BJ (cell line): ENCODE measurements around the gene AKTIP.

DNA sequence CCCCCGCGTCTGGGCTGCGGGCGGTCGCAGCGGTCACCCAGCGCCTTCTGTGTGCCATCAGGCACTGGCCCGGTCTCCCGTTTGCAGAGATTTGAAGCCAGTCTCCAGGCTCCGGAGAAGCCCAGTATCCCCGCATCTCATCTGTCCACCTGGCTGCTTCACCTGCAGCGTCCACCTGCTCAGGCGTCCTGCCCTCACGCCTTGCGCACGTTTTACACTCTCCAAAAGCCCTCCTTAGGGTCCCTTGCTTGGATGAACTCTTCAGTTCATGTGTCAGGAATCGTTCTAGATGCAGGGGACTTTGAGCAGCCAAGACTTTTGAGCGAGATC, 776 bp downstream of the HEATR3 start:
- CAGE, long polyA plus RNA: no peak
- RRBS: 17% methylated on average over 1 of the region's 18 CpGs

GRCh38 chr16:50201556-50201953, 48.4 kb downstream of the TENT4B start:
- CAGE, long polyA plus RNA: no peak
- RRBS: no CpG with 5 or more reads among the region's 4 CpGs

DNA sequence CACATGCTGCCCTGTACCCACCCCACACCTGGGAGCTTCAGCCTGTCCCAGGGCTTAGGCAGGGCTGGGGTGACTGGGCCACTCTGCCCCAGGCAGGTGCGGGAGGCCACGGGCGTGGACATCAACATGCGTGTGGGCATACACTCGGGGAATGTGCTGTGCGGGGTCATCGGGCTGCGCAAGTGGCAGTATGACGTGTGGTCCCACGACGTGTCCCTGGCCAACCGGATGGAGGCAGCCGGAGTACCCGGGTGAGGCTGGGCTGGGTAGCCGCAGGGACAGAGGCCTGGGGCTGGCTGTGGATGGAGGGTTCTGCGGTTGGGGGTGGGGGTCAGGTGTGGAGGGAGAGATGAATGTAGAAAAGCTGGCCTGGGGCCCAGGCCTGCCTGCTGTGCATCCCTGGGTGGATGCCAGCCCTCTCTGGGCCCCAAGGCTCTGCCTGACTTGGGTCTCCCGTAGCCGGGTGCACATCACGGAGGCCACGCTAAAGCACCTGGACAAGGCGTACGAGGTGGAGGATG, 34.3 kb downstream of the ADCY7 start:
- CAGE, long polyA plus RNA: no peak
- RRBS: no CpG with 5 or more reads among the region's 22 CpGs

GRCh38 chr16:50309138-50309635, 42.8 kb downstream of the ADCY7 start:
- CAGE, long polyA plus RNA: no peak
- RRBS: 74% methylated on average over 2 of the region's 14 CpGs

DNA sequence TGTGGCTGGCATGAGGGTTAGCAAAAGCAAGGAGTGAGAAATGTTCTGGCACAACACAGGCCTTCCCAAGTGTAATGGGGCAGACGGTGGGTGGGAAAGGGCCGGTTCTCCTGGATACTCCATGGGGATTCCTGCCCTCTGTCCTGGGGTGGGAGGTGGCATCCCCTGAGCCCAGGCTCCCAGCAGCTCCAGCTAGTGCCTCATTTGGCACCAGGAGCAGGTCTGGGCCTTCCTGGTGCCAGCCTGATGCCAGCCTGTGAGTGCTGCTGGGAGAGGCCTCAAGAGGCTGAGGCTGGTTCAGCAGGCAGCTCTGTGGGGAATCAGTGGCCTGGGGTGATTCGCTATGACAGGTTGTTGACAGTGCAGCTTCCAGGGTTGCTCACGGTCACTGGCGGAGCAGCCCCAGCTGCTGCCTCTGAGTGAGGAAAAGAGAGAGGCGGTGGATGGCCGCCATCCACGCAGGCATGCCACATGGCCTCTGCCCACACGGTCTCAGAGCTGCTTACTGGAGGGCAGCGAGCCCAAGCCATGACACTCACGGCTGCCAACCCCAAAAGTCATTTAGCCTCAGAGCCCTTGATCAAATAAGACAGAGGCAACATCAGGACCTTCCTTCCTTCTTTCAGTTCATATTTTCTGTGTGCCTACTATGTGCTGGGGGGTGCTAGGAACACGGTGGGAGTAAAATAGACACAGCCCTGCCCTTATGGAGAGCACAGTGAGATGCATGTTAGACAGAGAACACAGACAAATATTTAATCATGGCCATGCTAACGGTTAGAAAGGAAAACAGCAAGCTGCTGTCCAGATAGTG, 4.3 kb upstream of the BRD7 start:
- CAGE, long polyA plus RNA: no peak
- RRBS: no CpG with 5 or more reads among the region's 13 CpGs

DNA sequence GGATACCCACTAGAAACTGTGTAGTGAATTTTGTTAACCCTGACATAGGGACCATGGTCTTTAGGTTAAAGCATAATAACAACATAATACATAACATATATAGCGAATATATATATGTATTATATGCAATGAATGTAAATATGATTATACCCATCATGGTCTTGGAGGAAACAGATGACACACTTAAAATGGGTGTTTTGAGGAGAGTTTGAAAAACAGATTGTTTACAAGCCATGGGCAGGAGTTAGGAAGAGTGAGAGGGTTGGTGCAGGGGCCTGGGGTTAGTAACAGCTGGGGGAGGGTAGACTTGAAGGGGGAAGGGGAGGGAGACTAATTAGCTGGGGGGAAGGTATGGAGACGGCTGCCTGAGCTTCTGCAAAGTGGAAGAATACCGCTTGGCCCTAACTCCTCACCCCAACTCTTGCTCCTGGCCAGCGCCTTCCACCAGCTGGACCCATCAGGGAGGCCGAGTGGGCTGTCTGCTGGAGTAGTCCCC, 20.0 kb downstream of the NOD2 start:
- CAGE, long polyA plus RNA: no peak
- RRBS: no CpG with 5 or more reads among the region's 5 CpGs

- CAGE, long polyA plus RNA: no peak
- RRBS: no CpG with 5 or more reads among the region's 4 CpGs
Observed at GRCh38 chr16:50740497-50740834, 1.4 kb upstream of the CYLD start.

DNA sequence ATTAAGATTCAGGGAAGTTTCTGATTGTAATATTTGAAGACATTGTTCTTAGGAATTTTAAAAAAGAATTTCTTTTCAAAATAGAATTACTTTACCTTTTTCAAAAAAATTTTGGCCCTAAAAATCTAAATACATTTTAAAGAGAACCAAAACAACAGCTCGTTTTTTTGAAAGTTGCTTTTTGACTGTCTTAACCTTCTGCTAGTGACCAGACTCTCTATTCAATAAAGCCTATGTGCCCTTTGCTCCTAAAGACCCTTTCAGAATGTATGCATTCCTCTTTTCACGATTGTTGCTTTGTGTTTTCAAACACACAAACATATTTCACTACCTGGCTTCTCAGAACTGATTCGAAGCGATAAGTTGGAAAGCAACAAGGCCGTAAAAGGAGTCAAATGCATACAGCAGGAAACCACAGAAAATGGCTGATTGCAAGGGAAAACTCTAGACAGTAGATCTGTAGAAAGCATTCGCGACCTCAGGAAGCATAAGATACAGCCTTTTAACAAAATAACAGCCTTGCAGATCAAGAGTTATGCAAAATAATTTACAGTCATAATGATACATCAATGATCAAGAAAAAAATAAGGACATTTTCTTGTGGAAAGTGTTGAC, 5.2 kb downstream of the CYLD start:
- CAGE, long polyA plus RNA: no peak
- RRBS: no CpG with 5 or more reads among the region's 7 CpGs

DNA sequence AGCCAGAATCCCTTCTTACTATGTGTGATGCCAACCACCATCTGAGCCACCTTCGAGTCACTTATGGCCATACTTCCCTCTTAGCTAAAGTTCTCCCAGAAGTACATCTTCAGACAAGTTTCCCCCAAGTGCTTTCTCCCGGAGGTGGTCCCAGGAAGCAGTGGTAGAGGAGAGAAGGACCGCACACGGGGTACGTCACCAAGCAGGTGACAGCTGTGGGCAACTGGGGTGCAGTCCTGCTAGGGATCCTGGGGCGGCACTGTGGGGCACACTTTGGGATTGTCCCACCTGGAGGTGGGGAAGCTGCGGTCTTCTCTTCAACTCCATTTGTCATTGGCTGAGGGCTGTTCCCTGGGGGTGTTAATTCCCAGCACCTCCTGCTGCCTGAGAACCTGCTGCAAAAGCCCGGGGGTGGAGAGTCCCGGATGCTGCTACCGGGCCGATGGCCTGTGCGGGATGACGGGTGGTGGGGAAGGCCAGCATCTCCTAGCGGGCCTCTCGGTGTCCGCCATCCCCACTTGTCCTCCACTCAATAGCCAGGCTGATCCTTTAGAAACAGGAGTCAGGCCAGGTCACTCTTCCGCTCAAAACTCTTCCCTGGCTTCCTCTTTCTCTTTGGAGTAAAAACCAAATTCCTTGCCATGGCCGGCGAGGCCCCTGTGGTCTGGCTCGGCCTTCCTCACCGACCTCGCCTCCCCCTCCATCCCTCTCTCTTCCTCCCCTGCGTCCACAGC, 100.1 kb downstream of the CYLD start:
- CAGE, long polyA plus RNA: no peak
- RRBS: no CpG with 5 or more reads among the region's 23 CpGs

DNA sequence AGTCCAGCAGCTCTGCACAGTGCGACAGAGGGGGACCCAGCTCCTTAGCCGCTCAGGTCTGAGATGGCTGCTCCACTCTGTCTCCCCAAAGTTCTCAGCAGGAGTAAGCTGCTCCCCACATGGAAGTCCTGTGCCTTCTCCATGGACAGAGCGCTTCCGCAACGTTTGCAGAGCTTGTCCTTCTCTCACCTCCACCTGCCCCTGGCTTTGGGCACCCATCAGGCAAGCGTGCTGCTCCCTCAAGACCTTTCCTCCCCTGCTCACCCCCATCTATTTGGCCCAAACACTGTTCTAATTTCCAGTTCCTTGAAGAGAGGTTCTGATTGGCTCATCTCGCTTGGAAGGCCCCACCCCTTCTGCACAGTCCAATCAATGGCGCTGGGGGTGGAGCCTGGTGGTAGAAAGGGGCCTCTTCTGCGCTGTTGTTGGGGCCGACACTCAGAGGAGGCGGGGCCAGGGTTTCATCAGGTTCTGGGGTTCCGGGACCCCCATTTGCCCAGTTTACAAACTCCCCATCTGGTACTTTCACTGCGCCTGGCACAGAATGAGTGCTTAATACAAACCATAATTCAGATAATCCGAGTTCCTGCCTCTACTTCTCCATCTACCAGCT, 137.2 kb downstream of the CYLD start:
- CAGE, long polyA plus RNA: no peak
- RRBS: no CpG with 5 or more reads among the region's 14 CpGs

- CAGE, long polyA plus RNA: no peak
- RRBS: no CpG with 5 or more reads among the region's 2 CpGs
Observed at GRCh38 chr16:51057952-51058404, 93.1 kb downstream of the SALL1 start.

GRCh38 chr16:51115229-51115545, 35.9 kb downstream of the SALL1 start:
- CAGE, long polyA plus RNA: no peak
- RRBS: no CpG with 5 or more reads among the region's 6 CpGs

DNA sequence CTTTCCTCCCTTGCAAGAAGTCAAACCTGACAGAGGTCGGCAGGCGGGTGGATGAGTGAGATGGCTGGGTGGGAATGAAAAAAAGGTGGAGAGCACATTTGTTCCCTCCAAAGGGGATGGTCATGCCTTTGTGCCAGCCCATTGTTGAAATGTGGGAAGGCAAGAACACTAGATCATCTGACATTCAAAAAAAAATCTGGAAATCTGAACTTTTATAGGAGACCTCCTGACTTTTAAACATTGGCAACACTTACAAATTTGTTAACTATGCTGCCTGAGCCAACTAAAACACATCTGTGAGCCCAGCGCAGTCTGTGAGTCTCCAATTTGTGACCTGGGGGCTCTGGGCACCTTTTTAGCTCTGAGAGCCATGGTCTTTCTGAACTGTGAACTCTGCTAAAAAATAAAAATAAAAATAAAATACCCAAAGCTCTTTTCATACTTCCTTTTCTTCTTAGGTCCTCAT, 24.8 kb downstream of the SALL1 start:
- CAGE, long polyA plus RNA: no peak
- RRBS: no CpG with 5 or more reads among the region's 3 CpGs

DNA sequence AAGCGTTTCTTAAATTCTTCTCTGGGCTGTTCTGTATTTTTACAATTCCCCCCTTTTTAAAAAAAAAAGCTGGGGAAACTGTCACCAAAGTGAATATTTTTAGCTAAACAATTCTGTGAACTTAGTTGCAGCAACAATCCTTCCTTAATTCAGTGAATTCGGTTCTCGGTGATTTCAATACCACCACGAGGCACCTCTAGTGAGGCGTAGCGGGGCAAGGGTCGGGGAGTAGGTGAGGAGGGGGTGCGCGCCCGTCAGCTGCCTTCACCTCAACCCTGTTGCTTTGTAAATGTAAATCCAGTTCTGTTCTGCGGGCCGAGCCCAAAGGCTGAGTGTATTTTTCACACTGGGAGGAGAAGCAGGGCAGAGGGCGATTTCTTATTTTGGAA, 17.4 kb downstream of the SALL1 start:
- CAGE, long polyA plus RNA: no peak
- RRBS: no CpG with 5 or more reads among the region's 13 CpGs

GRCh38 chr16:52573536-52574240, 26.7 kb upstream of the TOX3 start:
- CAGE, long polyA plus RNA: no peak
- RRBS: no CpG with 5 or more reads among the region's 7 CpGs

GRCh38 chr16:53134671-53135877, 80.3 kb downstream of the CHD9 start:
- CAGE, long polyA plus RNA: no peak
- RRBS: no CpG with 5 or more reads among the region's 3 CpGs

GRCh38 chr16:53457487-53458281, 23.4 kb downstream of the RBL2 start:
- CAGE, long polyA plus RNA: no peak
- RRBS: no CpG with 5 or more reads among the region's 6 CpGs

GRCh38 chr16:53502186-53503402, at the start of gene AKTIP:
Gene AKTIP, minus strand, starts transcription at chr16:53503209.
- CAGE, long polyA plus RNA: no peak
- RRBS: 1% methylated on average over 32 of the region's 89 CpGs

DNA sequence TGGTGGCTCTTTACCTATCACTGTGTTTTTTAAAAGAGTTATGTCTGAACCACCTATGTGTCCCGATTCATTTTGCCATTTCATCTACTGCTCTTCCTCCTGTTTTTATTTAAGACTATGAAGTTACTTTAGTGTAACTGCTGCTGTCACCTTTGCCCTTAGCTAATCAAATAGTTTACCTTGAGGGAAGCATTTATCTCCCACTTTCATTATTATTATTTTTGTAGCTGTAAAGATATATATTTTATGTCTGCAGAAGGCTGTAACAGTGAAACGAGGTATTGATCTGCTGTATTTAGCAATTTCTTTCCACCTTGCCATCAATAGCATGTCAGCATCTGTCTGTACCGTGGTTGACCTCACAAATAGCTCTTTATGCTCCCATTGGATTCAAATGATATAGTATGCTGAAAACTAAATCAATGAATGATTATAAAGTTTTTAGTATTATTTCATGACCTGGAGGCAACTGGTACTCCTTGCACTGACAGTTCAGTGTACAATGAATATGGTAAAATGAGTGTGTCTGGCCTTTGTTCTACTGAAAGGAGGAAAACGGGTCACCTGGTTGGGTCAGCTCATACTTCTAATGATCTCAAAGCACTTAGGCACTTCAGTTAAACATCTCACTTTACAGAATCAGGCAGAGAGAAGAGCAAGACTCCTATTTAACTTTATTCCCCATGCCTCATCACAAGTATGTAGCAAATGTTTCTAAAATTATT, 19.1 kb downstream of the FTO start:
- CAGE, long polyA plus RNA: no peak
- RRBS: no CpG with 5 or more reads among the region's 4 CpGs

DNA sequence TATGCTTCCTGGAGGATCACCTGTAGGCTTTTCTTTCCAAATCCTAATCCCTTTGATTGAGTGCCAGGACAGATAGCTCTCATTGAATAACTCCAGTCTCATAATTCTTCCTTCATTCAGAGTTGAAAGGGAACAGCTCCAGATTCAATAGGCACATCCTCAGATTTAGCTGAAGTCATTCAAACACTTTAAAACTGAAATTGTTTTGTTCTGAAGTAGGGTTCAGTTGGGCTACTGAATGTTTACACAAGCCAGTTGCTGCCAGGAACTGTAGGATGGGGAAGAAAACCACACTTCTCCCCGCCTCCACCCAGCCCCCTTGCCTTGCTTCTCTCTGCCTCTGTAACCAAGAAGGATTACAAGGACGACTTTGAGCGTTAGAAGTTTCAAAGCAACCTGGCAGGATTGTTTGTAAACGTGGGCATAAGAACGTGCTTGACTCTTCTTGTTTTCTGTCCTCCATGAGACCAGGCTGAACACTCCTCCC, 287.8 kb downstream of the FTO start:
- CAGE, long polyA plus RNA: no peak
- RRBS: no CpG with 5 or more reads among the region's 5 CpGs